ENCODE measurements around the genes HERC6, GPRIN3 and MMRN1.

- PRO-cap: unidirectional peak, plus-strand start at chr4:88378852; bidirectional peak, plus-strand start at chr4:88378949, minus-strand start at chr4:88378945
Measured at GRCh38 chr4:88378618-88379251, at the start of gene HERC6. TSS of gene HERC6 (plus strand) at chr4:88378852.

DNA sequence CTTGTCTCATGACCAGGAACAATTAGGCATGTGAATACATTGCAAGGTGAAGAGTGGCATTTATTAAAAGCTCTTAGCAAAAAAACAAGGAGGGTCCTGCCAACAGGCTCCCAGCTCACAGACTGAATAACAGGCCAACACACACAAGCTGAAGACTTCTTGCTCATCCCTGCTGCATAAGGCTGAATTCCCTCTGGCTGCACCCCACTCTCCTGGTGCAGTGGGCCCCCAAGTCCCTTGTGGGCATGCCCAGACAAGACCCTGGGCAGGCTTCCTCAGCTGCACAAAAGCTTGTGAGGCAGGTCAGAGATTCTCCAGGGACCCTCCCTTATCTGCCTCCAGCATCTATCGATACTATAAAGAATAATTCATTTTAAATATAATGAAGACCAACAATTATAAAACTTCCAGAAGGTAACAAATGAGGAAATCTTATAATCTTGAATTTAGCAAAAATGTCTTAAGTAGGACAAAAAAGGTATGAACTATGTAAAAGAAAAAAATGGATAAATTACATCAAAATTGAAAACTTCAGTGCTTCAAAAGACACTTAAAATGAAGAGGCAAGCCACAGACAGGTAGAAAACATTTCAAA is 1.6 kb upstream of the HERC5 start:
- PRO-cap: no peak

DNA sequence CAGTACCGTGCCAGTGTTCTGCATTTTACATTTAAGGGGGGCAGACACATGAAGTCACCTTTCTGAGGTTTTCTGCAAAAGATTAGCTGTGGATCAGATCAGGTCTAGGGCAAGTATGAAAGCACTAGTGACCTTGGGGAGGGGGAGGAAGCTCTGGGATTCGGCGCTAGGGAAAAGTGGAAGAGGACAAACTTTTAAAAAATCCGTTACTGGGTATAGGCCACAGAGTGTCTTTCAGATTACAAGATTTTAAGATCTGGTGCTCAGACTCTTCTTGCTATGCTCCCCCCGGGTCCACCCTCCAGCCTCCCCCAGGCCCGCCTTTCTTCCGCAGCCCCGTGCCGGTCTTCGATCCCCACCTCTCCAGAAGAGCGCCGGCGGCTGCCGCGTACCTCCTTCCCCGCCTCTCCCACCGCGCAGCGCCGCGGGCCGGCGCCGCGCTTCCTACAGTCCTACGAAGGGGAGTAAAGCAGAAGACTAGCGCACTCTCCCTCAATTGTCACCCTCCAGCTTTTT is 662 bp upstream of the HERC3 start:
- PRO-cap: bidirectional peak, plus-strand start at position 366 of the sequence, minus-strand start at position 363 of the sequence

DNA sequence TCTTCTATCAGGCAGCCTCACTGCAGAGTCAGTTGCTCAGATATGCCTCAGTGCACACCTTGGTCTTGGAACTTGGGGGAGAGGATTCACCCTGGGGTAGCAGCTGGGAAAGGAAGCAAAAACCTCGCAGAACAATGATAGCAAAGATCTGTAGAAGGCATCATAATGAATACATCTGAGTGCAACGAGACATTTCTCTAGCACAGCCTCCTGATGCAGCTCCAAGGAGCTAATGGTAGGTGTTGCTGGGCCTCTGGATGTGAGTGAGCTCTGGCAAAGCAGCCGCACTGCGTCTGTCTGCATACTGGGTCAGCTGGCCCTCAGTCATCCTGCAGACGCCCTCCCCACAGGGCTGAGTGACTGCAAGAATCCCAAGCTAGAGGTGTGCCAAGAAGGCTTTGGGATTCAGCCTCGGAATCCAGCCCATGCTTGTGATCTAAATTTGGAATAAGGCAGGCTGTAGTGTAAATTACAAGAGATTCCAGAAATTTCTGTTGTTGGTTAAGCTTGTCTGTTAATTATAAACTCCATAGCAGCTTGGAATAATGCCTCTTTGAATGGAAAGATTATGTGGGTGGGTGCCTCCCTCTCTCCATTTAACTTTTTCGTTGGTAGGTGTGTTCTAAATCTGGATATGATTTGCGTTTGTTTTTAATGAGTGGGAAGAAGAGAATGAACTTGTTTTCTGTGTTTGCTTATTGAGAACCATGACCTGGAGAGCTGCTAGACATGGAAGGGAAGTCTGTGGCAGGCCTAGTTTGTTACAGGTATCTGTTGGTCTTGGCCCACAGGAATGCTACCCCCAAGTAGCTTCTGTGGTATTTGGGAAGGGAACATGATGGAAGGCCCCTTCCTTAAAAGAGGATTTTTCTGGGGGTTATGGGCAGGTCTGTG is 18.6 kb downstream of the HERC3 start:
- PRO-cap: no peak

GRCh38 chr4:89161067-89161392 is 49.7 kb downstream of the TIGD2 start:
- PRO-cap: no peak

- PRO-cap: unidirectional peak, minus-strand start at chr4:89275670
Measured at GRCh38 chr4:89275225-89276240, 32.1 kb downstream of the GPRIN3 start.

DNA sequence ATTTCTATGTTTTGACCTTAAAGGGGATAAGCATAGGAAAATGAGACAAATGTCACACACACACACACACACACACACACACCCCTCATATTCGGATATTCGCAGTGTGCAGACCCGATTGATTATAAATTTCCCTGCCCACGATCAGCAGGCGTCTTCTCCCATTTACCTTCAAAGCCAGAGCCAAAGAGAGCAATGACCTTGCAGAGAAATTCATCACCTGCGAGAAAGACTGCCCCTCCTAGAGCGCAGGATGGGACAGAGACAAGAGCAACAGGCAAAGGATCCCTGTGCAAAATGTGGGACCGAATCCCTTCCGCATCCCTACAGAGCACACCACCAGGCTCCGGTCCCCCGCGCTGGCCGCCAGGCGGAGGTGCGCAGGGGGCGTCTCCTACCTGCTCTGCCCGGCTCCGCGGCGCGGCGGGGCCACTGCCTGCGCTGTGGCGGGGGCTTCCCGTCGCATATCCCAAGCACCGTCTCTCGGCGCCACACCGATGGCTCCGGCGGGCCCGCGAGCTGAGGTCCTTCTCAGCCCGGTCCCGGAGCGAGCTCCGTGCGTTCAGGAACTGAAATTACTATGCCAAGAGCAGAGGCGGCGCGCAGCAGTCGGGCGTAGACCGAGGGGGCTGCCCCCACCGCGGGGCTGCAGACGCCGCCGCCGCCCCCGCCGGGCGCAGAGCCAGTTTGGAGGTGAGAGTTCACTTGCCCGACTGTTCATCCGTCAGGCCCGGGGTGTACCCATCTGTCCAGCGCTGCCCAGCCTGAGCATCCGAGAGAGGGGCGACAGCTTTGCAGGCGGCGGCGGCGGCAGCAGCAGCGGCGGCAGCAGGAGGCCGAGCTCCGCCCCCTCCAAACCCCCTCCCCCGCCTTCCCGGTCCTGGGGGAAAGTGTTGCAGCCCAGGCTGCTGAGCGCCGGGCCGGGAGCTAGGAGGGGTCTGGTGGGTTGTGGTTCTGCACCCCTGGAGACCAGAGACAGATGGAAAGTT is at the start of gene GPRIN3:
Gene GPRIN3 (minus strand): TSS at position 584 of the 989 bp plus-strand sequence.
- PRO-cap: bidirectional peak, plus-strand start at position 581 of the sequence, minus-strand start at position 555 of the sequence

DNA sequence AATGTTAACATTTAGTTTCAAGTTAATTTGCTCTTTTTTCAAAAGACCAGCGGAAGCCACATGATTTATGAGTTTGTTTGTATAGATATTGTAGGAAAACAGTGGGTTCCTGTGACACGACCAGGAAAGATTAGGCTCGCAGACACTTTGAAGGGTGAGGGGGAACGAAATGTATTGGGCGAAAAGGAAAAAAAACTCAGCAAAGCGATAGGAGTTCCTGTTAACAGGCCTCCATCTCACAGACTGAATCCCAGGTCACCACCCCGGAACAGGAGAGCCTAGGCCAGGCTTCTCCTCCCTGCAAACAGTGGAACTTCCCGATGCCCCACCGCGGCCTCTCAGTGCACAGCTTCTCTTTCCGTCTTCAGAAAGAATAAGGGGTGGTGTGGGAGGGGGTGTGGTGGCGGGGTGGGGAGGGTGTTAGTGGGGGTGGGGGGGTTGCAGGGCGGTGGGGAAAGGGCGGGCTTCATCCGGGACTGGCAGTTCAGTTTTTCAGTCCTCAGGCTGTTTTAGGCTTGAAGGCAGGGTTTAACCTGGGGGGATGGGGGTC is 181.8 kb upstream of the GPRIN3 start:
- PRO-cap: no peak

- PRO-cap: no peak
Measured at GRCh38 chr4:89894425-89895632, at the start of gene MMRN1. TSS of gene MMRN1 (plus strand) at chr4:89894854.

DNA sequence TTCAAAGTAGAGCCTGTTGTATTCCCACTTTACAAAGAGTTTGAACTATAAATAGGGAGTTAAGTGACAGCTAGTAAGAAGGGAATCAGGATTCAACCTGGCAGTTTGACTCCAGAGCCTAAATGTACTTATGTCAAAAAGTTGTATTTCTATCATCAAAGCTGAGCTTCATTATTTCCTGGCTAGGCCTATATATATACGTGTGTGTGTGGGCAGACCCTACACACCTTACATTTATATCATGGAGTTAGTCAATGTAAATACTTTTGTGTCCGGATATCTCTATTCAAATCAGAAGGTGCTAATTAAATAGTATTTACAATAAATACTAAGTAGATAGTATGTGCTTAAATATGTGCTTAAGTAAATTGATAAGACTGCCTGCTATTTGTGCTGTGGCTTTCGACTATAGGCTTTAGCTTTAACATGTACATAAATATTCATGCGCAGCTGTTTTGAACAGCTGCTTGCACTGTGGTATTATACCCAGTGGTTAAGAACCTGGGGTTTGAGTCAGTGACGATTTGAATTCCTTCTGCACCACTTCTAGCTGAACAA is 37.4 kb downstream of the HPGDS start:
- PRO-cap: no peak

GRCh38 chr4:94525877-94526305 is 74.1 kb downstream of the PDLIM5 start:
- PRO-cap: no peak

GRCh38 chr4:94598607-94599425 is 147.1 kb downstream of the PDLIM5 start:
- PRO-cap: no peak

DNA sequence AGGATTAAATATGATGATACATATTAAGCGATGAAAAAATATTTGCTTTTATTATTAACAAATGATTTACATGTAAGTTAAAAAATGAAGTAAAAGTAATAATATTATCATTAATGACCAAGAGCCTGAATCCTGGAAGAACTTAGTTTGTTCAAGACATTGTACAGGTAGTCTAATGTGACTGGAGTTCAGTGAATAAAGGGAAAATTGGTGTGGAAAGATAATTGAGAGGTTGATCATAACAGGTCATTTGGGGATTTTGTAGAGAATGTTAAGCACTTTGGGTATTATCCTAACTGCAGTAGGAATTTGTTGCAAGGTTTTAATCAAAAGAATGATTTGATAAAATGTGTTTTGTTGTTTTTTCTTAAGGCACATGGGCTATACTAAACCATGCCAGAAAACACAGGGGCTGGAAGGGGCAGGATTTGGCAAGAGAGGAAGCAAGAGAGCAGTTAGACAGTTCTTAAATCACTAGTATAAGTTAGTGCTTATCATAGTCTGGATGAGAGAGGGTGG is 151.2 kb downstream of the PDLIM5 start:
- PRO-cap: no peak

DNA sequence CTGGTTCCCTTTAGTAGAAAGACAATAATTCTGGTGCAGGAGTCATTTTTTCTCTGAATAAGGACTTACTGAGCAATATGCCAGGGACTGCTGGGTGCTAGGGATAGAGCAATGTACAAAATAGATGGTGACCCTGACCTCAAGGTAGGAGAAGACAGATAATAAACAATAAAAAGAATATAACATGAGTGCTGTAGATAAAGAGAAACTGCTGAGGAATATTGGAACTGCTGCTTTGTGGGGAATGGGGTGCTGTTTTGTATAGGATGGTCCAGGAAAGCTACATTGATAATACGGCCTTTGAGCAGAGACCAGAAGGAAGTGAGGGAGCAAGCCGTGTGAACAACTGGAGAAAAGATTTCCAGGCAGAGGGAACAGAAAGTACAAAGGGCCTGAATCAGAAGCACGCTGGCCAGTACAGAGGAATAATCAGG is 124.2 kb upstream of the BMPR1B start:
- PRO-cap: no peak

GRCh38 chr4:94714770-94715190 is 43.0 kb upstream of the BMPR1B start:
- PRO-cap: no peak

DNA sequence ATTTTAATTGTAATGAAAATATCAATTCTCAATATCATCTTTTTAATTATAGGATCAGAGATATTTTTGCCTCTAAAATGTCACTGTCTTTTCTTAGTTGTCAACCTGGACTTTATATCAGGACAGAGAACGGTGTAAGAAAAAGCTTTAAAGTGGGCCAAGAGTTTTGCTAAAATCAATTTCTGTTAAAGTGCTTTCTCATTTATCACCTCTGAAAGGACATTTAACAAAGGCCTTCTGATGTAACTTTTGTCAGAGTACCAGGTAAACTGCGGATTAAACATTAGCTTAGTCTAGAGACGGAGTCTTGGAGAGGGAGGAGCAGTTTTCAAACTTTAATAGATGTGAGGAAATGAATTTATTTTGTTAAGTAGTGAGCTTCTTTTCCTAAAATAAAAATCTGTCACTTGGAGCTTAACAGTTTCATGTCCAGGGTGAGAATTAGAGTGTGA is 33.8 kb upstream of the BMPR1B start:
- PRO-cap: unidirectional peak, plus-strand start at position 296 of the sequence

- PRO-cap: no peak
Measured at GRCh38 chr4:97633336-97633675, 510.0 kb downstream of the STPG2 start.

DNA sequence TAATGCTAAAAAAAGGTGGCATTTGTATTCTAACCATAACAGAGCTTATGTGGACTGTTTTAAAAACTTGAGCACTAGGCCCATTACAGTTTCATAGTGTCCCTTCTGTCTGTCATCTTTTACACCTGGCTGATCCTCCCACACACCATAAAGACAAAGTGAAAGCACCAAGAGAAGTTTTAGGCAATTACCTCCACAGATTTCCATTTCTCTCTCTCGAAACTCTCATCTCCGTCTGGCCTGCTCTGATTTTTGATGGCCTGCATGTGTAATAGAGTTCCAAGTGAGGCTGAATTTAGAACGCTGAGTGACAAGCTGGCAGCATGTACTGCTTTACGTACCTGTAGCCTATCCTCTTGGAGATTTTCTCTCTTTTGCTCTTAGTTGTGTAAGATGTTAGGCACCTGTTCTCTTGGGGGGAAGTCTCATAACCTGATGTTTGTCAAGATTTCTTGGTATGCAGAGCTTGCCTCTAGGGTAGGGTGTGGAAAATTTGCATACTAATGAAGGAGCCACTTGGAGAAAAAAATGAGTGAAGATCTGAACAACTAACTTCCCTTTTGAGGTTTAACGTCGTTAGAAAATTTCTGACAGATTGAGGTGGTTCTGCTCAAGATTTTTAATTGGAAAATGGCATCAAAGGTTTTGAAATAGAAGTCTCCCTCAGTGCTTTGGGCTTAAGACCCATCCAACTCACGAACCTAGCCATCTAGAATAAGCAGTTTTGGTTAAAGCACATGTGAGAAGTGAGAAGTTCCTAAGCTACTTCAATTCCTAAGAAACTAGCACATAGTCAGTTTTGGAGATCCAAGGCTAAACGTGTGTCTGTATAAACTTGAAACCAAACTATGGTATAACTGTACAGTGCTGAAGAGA is 57.6 kb upstream of the RAP1GDS1 start:
- PRO-cap: no peak

GRCh38 chr4:98293542-98294231 is 32.5 kb downstream of the RAP1GDS1 start:
- PRO-cap: no peak

GRCh38 chr4:98527514-98527865 is 130.9 kb downstream of the TSPAN5 start:
- PRO-cap: no peak